Caco-2 (cell line): Measurements from ENCODE around the gene MAP3K7.

- PRO-cap: no peak
- RRBS: no CpG with 5 or more reads among the region's 2 CpGs
These were observed 3.1 kb downstream of the PNRC1 start for GRCh38 chr6:89083710-89083983.

GRCh38 chr6:89161485-89162436 lies 15.9 kb downstream of the PM20D2 start:
- PRO-cap: no peak
- RRBS: no CpG with 5 or more reads among the region's 9 CpGs

- PRO-cap: no peak
- RRBS: no CpG with 5 or more reads among the region's 1 CpG
These were observed 1.6 kb upstream of the UBE2J1 start for GRCh38 chr6:89354045-89354533.

DNA sequence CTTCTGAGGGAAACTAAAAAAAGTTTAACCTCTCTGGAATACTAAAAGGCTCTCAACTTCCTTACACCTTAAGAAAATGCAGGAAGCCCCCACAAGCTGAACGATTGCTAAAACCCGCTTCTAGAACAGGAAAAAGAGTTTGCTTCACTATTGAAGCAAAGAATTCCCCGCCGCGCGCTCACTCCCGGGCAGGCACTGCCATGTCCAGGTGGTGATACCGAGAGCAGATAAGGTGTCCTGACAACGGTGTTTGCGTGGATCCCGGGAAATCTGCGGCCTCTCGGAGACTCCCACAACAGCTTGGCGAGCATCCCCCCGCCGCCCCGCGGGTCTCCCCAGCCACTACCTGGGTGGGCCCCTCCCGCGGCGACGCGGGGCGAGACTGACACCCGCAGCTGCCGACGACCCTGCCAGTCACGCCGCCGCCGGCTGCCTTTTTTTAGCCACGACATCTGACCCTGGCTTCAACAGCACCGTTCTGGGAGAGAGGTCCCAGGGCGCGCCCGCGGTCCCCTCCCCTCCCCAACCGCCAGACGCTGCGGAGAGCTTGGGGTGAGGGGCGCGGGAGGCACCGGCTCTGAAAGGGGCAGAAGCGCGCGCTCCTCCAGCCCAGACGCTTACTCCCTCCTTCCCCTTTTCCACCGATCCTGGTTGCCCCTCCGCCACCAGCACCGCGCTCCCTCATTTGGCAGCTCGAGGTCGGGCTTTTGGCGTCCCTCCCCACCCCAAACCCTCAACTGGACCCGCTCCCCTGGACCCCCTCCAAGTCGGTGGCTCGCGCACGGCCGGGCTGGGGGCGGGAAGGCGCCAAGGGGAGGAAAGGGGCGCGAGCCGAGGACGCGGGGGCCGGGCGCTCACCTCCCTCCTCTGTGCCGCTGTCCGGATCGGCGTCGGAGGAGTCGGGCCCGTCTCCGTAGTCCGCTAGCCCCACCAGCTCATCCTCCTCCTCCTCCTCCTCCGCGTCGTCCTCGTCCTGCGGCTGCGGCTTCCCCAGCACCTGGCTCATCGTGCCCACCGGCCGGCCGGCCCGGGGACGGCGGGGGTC lies 763 bp downstream of the RRAGD start:
- PRO-cap: unidirectional peak, plus-strand start at position 875 of the sequence
- RRBS: 7% methylated on average over 14 of the region's 91 CpGs

GRCh38 chr6:89562475-89562840 lies 76.1 kb downstream of the LYRM2 start:
- PRO-cap: no peak
- RRBS: no CpG with 5 or more reads among the region's 9 CpGs

DNA sequence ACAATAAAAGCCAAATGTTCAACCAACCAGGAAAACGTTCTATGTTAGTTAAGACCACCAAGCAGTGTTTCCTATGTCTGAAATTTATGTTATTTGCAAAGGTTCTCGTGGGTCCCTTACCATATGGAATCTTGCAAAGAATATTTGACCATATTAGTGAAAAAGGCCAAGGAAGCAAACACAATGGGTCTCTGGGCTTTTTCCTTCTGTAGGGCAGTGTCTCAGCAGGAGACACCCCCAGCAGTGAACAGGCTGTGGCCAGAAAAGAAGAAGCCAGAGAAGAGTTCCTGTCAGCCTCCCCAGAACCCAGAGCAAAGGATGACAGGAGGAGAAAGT lies 15.4 kb downstream of the LYRM2 start:
- PRO-cap: no peak
- RRBS: no CpG with 5 or more reads among the region's 2 CpGs

- PRO-cap: no peak
- RRBS: no CpG with 5 or more reads among the region's 5 CpGs
These were observed 29.4 kb upstream of the LYRM2 start for GRCh38 chr6:89667680-89668527.

DNA sequence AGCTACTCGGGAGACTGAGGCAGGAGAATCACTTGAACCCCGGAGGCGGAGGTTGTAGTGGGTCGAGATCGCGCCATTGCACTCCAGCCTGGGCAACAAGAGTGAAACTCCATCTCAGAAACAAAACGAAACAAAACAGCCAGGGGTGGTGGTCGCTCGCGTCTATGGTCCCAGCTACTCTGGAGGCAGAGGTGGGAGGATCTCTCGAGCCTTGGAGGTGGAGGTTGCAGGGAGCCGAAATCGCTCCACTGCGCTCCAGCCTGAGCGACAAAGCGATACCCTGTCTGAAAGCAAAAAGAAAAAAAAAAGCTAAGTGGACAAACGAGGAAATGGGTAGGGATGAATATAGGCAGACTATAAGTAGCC lies 9.3 kb upstream of the MDN1 start:
- PRO-cap: bidirectional peak, plus-strand start outside the sequence, minus-strand start at position 286 of the sequence
- RRBS: no CpG with 5 or more reads among the region's 17 CpGs

- PRO-cap: bidirectional peak, plus-strand start at chr6:89829370, minus-strand start at chr6:89829166; bidirectional peak, plus-strand start at chr6:89829880, minus-strand start at chr6:89829597; unidirectional peak, minus-strand start at chr6:89830166
- RRBS: no CpG with 5 or more reads among the region's 56 CpGs
These were observed 10.1 kb upstream of the MDN1 start for GRCh38 chr6:89829247-89830479.

DNA sequence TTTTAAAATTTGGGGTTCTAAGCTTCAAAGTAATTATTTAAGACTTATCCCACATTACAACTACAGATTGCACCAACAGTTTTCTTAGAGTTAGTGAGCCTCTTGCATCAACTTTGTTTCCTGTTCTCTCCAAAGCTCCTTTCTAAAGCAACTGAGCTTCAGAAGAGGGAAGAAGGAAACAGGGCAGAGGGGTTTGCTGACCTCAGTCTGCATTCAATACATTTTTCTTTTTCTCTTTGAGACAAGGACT lies 190.9 kb downstream of the BACH2 start:
- PRO-cap: no peak

DNA sequence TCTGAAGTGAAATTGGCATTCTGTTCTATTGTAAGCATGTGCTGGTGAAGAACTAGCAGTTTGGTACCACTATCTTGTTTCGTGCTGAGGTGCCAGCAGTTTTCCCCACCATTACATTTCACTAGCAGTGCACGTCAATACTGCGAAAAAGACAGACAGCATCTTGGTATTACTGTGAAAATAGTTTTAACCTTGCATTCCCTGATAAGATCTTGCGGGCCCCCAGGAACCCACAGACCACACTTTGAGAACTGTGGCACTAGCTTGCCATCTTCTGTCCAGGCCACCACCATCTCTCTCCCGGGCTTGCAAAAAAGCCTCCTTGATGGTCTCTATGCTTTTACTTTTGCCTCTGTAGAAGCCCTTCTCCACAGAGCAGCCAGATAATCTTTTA lies 185.7 kb downstream of the BACH2 start:
- PRO-cap: no peak
- RRBS: no CpG with 5 or more reads among the region's 5 CpGs

GRCh38 chr6:90156718-90157364 lies 139.8 kb downstream of the BACH2 start:
- PRO-cap: no peak
- RRBS: no CpG with 5 or more reads among the region's 6 CpGs

DNA sequence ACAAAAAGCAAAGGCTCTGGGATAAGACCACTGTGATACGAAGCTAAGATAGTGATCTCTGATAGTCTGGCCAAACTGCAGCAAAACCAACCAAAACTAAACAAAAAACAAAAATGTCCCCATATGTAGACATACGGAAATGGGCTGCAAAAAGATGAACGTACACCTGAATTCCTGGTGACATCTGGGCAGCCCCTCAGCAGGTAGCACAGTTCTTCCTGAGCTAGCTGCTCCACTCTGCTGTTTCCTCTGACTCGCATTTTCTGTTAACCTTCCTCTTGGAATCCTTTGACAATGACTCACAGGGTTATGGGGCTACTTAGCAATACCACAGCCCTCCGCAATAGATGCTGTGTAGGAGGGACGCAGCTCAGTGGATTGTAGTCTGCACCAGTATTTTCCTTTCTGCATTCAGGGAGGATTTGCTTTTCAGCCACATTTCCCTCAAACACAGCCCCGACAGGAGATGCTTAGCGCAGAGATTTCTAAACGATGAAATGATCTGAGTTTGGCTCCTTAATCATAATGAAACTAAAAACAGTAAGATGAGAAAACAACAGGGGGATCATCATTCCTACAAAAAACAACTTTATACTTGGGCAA lies 12.4 kb downstream of the BACH2 start:
- PRO-cap: no peak
- RRBS: no CpG with 5 or more reads among the region's 9 CpGs

DNA sequence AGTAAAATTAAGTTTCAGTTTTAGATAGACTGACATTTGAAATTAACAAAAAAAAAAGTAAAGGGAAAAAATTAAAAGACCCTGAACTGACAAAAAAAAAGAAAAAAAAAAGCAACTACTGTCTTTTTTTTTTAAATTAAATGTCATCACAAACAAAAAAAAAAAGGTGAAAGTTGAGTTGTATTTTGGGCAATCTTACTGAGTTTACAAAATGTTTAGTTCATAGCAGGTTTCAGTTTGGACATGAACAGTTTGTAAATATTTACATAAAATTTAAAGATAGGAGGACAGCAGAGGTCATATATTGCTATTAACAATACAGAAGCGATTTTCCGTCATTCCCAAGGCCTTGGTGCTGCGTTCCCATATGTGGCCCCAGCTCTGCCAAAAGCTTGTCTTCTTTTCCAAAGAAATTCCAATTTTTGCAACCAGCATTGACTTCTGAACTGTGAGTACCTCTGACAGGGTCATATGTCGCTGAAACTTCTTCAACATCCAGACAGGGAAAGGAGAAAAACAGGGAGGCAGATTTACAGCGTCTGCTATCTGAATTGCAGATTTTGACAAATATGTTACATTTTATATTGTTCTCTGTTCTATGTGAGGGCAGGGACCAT lies 5.1 kb downstream of the BACH2 start:
- PRO-cap: no peak
- RRBS: no CpG with 5 or more reads among the region's 5 CpGs

DNA sequence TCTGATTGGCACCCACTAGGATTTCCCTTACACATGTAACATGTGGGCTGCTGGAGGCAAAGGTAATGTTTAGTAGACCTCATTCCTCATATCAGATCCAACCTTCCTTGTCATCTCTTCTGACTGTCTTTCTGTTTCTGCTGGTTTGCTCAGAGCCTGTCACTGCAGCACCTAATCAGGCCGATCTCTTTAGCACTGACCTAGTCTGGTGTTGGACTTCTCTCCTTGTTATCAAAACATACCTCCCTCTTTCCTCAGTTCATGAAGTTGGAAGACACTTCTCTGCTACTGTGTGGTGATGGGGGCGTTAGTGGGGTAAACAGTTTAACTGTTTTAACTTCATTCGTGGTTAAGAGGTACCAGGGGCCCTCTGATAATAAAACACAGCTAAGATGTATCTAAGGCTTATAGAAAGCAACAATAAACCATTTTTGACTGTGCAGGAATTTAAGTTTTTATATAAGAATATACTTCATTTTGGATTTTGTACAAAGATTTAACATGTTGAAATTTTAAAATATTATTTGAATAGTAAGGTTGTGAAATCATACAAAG lies 54.6 kb upstream of the BACH2 start:
- PRO-cap: no peak
- RRBS: no CpG with 5 or more reads among the region's 3 CpGs

DNA sequence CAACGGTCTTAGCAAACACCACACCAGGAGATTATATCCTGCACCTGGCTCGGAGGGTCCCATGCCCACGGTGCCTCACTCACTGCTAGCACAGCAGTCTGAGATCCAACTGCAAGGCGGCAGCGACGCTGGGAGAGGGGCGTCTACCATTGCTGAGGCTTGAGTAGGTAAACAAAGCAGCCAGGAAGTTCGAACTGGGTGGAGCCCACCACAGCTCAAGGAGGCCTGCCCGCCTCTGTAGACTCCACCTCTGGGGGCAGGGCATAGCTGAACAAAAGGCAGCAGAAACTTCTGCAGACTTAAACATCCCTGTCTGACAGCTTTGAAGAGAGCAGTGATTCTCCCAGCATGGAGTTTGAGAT lies 24.5 kb downstream of the MAP3K7 start:
- PRO-cap: no peak
- RRBS: no CpG with 5 or more reads among the region's 9 CpGs

- PRO-cap: bidirectional peak, plus-strand start at chr6:90587092, minus-strand start at chr6:90587067; bidirectional peak, plus-strand start at chr6:90587362, minus-strand start at chr6:90587283
- RRBS: 3% methylated on average over 35 of the region's 81 CpGs
These were observed at the start of gene MAP3K7 for GRCh38 chr6:90586629-90587924. TSS of gene MAP3K7 (minus strand) at chr6:90587072.

DNA sequence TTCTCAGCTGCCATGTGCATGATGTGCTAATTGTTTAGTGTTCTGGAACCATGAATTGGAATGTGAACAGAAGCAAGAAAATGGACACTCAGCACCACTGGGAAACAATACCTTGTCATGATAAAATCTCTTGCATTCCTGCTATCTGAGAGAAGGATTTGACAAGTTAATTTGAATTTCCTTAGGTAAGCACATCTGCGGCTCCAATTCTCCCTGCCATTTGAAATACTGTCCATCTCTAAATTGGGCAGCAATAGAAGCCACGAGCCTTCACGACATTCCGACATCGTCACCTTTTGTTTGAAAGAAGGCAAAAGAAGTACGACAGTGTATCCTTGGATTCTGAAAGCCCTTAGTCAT lies 1104.6 kb upstream of the MAP3K7 start:
- PRO-cap: no peak
- RRBS: no CpG with 5 or more reads among the region's 6 CpGs

DNA sequence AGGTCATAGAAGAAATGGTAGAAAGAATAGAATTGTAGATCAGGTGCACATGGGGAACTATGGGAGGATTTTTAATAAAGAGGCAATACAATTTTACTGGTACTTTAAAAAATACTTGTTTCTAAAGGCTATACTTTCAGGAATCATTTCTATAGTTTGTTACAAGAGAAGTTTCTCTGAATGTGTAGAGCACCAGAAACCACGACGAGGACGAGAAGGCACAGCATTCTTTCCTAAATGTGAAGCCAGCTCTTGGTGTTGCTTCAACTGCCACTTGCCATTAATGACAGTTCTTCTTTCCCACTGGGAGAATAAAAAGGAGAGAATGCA lies 1300.1 kb downstream of the EPHA7 start:
- PRO-cap: no peak
- RRBS: no CpG with 5 or more reads among the region's 3 CpGs

DNA sequence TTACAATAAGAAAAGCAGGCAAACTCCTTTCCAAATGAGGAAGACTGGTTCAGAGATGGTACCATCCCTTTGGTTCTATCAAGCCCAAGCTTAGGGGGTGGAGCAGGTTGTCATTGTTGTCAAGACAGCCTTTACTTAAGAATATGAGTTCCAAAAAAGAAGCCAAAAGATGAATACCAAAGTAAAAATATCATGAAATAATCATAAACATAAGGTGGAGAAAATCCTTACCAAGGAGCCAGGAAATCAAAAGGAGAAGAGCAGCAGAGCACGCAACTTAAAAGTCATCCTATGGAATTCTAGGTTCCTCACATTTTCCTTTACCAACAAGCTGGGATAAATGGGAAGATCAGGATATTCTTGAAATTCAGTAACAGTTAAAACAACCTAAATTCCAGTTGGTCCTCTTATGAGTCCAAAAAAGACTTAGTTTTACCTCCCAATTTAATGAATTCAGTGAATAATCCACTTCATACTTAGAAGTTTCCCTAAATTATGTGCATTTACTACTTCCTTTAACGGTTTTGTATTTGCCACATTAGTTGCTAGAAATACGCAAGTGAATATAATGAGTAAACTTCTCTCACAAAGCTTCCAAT lies 511.0 kb downstream of the EPHA7 start:
- PRO-cap: no peak
- RRBS: no CpG with 5 or more reads among the region's 3 CpGs